HT1080 (cell line): ENCODE data around the genes DENND1A and LHX2.

DNA sequence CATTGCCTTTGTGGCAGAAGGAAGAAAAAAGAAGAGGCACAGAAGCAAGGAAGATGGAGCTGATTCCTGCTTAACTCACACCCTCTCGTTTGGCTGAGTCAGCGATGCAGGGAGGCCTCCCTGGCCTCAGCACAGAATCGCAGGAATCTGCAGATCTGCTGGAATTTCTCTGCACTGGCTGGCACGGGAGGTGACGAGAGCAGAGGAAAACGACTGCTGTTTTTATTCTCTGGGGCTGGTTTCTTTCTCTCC lies 20.4 kb upstream of the CRB2 start:
RAMPAGE:
- cytosol, long total RNA, result no peak
- long total RNA, result no peak
- nucleus, long total RNA, result no peak

GRCh38 chr9:123373888-123374482 lies 18.0 kb downstream of the CRB2 start:
RAMPAGE:
- cytosol, long total RNA, result no peak
- long total RNA, result no peak
- nucleus, long total RNA, result no peak

DNA sequence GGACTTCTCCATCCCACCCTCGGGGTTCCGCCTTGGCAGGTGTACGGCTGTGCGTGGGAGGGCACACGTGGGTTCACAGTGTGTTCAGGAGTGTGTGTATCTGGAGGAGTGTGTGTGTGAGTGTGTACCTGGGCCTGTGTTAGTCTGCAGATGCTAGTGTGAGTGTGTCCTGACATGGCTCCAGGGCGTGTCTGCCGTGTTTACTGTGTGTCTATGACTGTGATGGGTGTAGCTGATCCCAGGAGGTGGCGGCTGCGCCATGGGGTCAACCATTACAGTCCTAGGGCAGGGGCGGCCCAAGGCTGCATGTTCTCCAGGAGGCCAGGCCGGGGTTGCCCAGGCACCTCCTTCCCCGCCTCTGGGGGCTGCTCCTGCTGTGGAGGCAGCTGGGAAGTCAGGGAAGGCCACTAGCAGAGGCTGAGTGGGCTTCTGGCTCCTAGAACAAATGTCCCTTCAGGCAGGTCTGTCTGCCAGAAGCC lies 21.3 kb downstream of the CRB2 start:
RAMPAGE:
- cytosol, long total RNA, result no peak
- long total RNA, result no peak
- nucleus, long total RNA, result no peak

DNA sequence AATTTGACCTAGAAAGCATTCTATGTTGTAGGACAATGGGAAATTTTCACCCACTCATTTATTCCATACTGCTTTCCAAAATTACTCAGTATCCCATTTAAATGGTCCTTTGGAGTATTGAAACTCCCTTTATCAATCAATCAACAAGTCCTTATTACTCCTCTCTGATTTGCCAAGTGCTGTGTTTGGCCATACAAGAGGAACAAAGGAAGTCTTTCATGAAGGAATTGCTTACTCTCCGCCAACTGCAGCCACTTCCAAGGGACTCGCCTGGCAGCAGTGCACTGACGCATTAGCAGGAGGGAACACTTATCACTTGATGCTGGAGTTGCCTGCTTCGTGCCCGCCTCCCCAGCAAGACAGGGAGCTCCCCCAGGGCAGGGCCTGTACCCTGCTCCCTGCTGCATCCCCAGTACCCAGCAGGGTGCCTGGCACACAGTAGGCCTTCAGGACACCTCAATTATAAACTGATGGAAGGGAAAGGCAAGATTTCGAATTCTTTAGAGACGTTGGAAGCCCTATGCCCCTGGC lies 97.8 kb downstream of the CRB2 start:
RAMPAGE:
- cytosol, long total RNA, result no peak
- long total RNA, result no peak
- nucleus, long total RNA, result no peak

RAMPAGE:
- cytosol, long total RNA, result no peak
- long total RNA, result no peak
- nucleus, long total RNA, result no peak
Observed at GRCh38 chr9:123757449-123758426, 172.2 kb downstream of the DENND1A start.

DNA sequence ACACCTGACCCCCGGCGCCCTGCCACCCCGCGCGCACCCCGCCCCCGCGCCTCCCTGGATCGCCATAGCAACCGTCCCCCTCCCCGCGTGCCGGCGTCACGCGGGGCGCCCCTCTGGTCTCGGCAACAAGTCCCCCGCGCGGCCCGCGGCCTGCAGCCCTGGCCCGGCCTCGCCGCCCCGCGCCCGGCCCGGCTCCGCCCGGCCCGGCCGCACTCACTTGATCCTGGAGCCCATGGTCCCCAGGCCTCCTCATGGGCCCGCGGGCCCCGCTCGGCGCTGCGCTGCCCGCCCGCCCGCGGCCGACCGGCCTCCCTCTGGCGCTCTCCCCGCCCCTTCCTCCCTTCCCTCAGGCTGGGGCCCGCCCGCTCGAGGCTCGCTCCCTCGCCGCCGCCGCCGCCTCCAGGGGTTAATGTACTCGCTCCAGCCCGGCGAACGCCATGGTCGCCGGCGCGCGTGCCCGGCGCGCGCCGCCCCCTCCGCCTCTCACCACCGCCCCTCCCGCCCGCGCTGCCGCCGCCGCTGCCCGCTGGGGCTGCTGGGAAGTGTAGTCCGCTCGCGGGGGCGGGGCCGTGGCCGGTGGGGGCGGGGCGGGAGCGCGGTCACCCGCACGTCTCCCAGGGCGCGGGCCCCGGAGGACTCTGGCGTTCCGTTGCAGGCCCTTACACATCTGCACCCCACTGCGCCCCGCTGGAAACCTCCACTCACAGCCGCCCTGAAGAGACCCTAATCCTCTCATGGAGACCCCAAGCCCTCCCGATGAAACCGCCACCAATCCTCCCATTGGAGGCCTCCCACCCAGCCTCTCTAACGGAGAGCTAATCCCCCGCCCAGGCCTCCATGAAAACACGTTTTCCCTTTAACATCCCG lies at the start of gene DENND1A:
Gene DENND1A (minus strand): TSS at position 455 of the 867 bp plus-strand sequence.
RAMPAGE:
- cytosol, long total RNA, result no peak
- long total RNA, result no peak
- nucleus, long total RNA, result no peak

DNA sequence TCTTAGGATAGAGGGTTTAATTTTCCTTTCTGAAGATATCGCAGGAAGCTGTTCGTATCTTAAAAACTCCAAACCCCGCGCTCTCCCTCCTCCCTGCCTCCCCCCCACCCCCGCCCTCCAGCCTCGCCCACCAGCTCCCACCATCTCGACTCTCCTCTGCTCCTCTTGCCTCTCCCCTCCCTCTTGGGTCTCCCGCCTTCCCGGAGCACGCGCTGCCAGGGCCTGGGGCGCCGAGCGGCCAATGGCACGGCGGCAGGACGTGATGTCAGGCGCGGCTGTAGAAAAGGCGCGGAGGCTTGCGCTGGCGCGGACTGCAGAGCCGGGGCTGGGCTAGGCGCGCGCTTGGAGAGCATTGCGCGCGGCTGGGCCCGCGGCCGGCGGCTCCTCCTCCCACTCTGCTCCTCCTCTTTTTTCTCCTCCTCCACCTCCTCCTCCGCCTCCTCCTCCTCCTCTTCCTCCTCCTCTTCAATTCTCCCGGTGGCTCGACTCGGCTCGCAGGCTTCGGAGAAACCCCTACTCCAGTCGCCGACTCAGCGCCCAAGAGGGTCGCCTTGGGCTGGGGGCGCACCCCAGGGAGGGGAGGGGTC lies at the start of gene LHX2:
Gene LHX2 (plus strand): TSS at position 468 of the 587 bp plus-strand sequence.
RAMPAGE:
- cytosol, long total RNA, result no peak
- long total RNA, result no peak
- nucleus, long total RNA, result no peak

DNA sequence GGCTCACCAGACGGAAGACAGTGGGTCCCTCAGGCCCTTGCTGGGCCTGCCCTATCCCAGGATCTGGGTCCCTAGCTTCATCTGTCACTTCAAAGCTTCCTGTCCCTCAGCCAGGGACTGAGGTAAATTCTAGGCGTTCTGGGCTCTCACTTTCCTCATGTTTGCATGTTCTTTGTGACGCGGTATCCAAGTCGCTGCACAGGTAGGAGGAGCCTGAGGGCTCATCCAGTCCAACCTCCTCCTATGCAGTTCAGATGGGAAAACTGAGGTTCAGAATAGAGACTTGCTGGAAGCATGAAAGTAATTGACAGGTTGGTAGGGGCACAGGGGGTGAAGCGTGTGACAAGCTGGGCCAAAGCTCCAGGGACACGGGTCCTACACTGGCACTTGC lies 35.4 kb upstream of the NEK6 start:
RAMPAGE:
- cytosol, long total RNA, result no peak
- long total RNA, result no peak
- nucleus, long total RNA, result no peak

RAMPAGE:
- cytosol, long total RNA, result no peak
- long total RNA, result no peak
- nucleus, long total RNA, result no peak
Observed at GRCh38 chr9:124259270-124260376, 1.9 kb downstream of the NEK6 start.

DNA sequence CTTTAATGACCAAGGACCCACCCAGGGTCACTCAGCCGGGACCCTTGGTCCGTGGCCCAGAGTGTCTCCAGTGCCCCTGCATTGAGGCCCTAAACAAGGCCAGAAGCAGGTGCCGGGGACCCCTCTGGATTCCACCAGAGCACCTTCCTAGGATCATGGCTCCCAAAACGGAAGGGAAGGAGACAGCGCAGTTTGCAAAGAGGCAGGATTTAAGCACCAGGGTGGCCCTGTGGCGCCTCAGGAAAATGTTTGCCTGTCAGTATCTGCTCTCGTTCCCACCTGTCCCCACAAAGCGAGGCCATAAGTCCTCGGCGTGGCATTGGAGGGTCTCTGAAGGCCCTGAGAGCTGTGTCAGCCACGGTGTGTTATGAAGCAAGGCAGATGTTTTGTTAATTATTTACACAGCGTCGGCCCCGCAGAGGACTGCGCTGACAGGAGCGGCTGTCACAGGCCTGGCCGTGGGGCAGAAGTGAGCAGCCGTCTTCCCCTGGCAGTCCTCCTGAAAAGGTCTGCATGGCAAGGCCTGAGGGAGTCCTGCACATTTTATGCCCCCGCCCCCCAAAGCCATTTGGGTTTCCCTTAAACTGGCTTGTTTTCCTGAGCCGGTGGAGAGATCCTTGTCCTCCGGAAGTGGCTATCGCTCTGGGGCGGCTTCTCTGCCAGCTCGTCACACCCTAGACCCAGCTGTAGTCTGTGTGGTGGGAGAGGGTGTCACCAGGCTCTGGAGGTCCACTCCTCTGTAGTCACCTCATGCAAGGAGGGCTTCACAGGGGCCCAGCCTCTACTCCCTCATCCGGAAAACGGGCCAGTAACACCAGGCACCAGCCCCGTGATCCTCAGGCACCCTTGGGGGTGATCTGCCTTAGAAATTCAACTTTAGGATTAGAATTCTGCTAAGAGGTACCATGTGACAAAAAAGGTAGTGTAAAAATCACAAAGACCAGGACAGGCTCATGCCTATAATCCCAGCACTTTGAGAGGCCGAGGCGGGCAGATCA lies 6.1 kb downstream of the NEK6 start:
RAMPAGE:
- cytosol, long total RNA, result no peak
- long total RNA, result no peak
- nucleus, long total RNA, result no peak

DNA sequence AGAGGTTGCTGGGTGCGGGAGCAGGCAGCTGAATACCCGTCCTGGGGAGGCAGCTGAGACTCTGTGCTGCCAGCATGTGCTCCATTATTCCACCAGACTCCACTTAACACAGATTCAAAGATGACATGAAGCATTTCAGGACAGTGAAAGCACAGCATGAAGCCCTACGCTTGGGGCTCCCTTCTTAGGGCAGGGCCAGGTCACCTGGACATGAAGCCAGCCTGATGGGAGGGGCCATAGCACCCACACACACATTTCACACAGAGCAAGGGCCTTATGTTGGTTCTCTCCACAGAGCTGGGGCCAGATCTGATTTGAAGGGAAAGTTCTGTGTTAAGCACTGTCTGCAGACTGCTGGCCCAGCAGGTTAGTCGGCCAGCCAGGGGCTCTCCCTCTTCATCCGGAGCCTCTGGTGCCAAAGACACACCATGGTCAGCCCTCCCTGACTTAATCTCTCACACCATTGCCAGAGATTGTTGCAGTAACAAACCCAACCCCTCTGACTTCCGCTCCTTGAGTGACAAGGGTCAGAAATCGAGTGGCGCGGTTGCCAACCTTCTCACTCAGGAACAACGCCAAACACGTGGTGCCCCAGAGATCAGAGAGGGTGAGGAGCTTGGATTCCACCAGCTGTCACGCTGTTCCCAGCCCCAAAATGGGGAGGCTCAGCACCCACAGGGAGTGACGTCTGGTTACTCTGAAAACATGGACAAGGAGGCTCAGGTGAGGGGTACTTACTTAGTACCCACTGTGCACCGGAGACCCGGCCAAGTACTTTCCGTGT lies 13.2 kb downstream of the NEK6 start:
RAMPAGE:
- cytosol, long total RNA, result no peak
- long total RNA, result no peak
- nucleus, long total RNA, result no peak

RAMPAGE:
- cytosol, long total RNA, result no peak
- long total RNA, result no peak
- nucleus, long total RNA, result no peak
Observed at GRCh38 chr9:124309572-124310130, 51.9 kb downstream of the NEK6 start.

DNA sequence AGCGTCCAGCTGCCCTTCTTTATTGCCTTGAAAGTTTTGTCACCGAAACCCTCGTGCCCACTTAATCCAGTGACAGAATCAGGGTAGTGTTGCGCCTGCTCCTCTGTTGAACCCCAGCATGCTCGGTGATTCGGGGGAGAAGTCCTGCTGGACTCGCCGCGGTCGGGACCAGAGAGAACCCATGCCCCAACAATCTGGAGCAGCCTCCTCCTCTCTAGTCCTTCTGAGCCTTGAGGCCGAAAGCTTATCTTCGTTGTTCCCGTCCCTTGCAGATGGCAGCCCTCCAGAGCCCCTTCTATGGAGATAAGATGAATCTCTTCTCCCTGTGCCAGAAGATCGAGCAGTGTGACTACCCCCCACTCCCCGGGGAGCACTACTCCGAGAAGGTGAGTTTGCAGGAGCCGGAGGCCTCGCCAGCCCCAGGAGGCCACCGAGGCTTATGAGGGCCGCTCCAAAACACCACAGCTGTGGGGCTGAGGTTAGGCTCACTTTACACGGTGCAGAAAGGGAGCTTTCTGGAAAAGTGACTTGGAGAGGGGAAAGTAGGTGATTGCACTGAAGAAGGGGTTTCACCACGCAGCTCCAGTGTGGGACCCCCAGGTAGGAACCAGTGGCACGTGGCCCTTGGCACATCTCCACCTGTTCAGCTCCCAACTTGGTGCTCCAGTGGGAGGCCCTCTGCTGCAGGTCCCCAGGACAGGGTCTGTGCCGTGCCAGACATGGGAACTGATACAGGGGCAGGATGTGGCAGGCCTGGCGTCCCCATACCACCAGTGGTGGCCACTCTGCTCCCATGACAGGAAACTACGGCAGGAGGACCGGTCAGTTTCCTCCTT lies 67.6 kb downstream of the PSMB7 start:
RAMPAGE:
- cytosol, long total RNA, result no peak
- long total RNA, result no peak
- nucleus, long total RNA, result no peak

DNA sequence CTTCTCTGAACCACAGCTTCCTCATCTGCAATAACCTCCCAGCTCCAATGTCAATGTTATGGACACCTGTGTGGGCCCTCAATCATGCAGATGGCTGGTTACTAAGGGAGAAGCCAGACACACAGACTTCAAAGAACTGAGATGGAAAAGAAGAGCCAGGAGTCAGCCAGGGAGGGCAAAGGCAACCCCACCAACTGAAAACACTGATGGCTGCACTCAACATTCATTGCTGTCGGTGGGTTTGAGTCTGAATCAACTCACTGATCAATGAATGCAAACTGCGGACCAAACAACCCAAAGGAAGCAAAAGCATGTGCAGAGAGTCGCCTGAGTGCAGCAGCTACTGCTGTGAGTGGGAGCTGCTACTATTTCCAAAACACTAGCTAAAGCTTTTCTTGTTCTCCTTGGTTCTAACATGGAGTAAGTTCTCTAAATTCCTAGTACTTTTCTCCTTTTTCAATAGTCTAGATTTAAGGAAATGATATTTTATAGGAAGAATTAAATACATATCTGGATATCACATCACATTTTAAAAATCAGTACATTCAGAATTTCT lies 77.5 kb downstream of the NR6A1 start:
RAMPAGE:
- cytosol, long total RNA, result no peak
- long total RNA, result no peak
- nucleus, long total RNA, result no peak

RAMPAGE:
- cytosol, long total RNA, result no peak
- long total RNA, result no peak
- nucleus, long total RNA, result no peak
Observed at GRCh38 chr9:124706932-124708098, 63.8 kb downstream of the NR6A1 start.

RAMPAGE:
- cytosol, long total RNA, result no peak
- long total RNA, result no peak
- nucleus, long total RNA, result no peak
Observed at GRCh38 chr9:124725083-124725612, 46.0 kb downstream of the NR6A1 start.

DNA sequence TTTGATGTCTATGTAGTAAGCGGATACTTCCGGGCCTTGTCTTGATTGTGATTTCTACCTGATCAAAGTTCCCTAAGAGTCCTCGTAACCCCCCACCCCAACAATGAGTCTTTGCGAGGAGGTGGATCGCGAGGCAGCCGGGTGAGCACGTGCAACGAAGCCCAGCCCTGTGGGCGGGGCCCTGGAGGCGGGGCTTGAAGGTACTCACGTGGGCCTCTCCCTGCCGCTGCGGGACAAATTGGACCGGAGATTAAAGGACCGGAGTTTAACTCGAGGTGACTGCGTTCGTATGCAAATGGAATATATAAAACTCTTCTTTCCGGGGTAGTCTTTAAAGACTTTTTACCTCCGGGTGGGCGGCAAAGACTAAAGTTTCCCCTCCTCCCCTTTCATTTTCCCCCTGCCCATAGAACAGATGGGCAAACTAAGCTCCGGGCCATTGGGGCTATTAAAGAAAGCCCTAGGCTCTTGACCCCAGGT lies 428 bp upstream of the NR6A1 start:
RAMPAGE:
- cytosol, long total RNA, result no peak
- long total RNA, result no peak
- nucleus, long total RNA, result no peak

DNA sequence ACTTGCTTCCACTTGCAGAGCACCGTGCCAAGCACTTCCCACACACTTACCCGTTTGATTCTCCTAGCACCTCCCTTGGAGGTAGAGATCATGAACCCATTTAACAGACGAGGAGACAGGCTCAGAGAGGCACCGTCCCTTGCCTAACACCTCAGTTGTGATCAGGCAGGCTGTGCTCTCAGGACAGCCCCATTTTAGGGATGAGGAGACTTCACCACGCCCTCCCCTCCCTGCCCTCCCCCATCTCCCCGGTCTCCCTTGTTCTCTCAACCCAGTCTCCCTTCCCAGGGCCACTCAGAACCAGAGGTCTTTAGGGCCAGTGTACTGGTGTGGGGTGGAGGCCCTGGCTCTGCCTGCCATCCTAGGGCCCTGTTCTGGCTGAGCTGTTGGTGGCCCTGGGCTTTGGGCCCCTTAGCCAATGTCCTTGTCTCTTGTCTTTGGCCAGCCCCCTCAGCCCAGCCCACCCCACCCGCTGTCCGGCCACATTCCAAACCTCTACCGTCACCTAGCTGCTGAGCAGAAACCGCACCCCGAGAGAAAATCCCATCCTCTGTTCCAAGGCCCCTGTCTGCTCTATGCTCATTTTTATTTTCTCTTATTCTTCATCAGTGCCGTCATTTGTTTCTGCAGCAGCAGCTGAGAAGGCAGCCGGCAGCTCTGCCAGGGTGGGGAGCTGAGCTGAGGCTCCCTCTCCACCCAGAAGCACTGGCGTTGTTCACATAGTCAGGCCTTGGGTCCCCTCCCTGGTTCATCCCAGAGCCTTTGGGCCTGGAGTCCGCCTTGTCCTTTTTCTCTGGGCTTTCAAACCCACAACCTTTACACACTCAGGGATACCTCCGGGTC lies 33.9 kb downstream of the OLFML2A start:
RAMPAGE:
- cytosol, long total RNA, result no peak
- long total RNA, result no peak
- nucleus, long total RNA, result no peak

GRCh38 chr9:124860833-124861062 lies 1.0 kb downstream of the RPL35 start:
RAMPAGE:
- cytosol, long total RNA, result no peak
- long total RNA, result no peak
- nucleus, long total RNA, result no peak

GRCh38 chr9:124941700-124942159 lies 847 bp upstream of the GOLGA1 start:
RAMPAGE:
- cytosol, long total RNA, result no peak
- long total RNA, result no peak
- nucleus, long total RNA, result no peak